Umbilical cord (tissue), 2 donors: ENCODE measurements around a stretch of chr2.

GRCh38 chr2:240232903-240233636 is 92.6 kb upstream of the OTOS start:
- RAMPAGE, long total RNA = no peak

GRCh38 chr2:240236302-240236928 is 96.0 kb upstream of the OTOS start:
- RAMPAGE, long total RNA = no peak

GRCh38 chr2:240269493-240269719 is 128.9 kb upstream of the OTOS start:
- RAMPAGE, long total RNA = no peak

- RAMPAGE, long total RNA = no peak
Observed at GRCh38 chr2:240453930-240454953, 18.8 kb downstream of the GPC1 start.

GRCh38 chr2:240465338-240466598 is 30.3 kb downstream of the GPC1 start:
- RAMPAGE, long total RNA = no peak

DNA sequence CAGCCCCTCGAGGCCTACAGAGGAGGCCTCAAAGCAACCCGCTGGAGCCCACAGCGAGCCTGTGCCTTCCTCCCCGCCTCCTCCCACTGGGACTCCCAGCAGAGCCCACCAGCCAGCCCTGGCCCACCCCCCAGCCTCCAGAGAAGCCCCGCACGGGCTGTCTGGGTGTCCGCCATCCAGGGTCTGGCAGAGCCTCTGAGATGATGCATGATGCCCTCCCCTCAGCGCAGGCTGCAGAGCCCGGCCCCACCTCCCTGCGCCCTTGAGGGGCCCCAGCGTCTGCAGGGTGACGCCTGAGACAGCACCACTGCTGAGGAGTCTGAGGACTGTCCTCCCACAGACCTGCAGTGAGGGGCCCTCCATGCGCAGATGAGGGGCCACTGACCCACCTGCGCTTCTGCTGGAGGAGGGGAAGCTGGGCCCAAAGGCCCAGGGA is 31.2 kb downstream of the GPC1 start:
- RAMPAGE, long total RNA = no peak

GRCh38 chr2:240567455-240567685 is 914 bp upstream of the RNPEPL1 start:
- RAMPAGE, long total RNA = no peak

DNA sequence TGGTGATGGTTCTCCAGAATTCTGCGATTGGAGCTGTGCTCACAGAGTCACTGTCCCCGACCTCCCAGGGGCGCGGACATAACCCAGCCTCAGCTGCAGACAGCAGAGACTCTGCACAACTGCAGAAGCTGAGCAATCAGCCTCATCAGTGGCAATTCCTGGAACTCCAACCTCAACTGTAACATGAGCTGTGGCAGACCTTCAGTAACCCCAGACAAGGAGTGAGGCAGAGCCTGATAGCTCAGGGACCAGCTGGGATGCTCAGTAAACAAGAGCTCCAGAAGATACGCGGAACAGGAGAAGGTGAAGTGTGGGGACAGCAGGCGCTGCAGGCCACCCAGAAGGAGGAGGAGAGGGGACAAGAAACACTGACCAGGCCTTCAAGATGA is 12.4 kb upstream of the GPR35 start:
- RAMPAGE, long total RNA = no peak

GRCh38 chr2:240623772-240624181 is 1.5 kb upstream of the GPR35 start:
- RAMPAGE, long total RNA = no peak

DNA sequence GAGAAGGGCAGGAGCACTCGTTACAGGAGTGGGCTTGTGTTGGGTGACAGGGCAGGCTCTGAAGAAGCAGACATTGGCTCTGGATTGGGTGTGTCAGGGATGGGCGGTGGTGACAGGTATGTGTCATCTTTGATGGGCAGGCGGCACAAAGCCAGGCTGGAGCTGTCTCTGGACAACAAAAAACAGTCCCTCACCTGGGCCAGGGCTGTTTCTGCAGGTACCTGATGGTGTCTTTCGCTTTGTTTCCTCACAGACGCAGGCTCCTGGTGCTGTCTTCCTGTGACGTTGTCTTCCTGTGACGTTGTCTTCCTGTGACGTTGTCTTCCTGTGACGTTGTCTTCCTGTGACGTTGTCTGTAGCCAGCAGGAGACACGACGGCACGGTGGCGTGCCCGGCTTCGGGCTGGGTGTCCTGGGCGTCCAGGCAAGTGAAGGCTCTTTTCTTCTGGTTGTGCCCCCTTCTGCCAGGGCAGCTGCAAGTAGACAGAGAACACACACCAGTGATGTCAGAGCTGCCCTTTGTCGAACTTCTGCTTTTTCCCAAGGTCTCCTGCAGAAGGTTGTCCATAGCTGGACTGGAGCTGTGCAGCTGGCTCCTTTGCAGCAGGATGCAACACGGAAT is 20.9 kb downstream of the GPR35 start:
- RAMPAGE, long total RNA = no peak

DNA sequence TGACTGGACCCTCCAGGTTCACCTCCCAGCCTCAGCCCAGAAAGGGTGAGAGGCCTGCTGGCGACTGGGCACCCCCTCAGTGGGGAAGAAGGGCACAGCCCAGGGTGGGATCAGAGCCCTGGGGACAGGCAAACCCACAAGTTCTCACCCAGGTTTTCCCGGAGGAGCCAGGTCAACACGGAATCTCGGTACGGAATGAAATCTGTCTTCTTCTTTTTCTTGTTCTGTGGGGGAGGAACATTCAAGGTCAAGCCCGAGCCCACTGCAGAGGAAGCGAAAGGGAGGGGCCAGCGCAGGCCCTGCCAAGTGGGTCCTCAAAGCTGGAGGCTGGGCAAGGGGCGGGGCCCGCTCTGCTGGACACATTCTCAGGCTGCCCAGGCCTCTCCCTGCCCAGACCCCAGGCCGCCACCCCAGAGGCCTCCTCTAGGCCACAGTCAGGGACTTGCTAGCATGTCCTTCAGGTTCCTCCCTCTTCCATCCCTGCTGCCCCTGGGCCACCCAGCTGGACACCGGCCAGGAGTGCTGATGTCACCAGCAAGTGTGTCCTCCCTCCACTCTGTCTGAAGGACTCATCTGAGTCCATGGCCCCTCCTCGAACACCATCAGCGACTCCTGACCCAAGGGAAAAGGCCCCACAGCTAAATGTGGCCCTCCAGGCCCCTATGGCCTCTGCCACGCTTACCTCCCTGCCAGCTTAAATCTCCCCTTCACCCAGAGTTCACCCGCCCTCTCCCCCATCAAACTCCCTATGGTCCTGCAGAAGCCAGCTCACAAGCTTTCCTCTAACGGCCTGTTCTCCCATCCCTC is 44.1 kb downstream of the KIF1A start:
- RAMPAGE, long total RNA = no peak

- RAMPAGE, long total RNA = no peak
Observed at GRCh38 chr2:240818346-240819532, 1.3 kb downstream of the KIF1A start.

DNA sequence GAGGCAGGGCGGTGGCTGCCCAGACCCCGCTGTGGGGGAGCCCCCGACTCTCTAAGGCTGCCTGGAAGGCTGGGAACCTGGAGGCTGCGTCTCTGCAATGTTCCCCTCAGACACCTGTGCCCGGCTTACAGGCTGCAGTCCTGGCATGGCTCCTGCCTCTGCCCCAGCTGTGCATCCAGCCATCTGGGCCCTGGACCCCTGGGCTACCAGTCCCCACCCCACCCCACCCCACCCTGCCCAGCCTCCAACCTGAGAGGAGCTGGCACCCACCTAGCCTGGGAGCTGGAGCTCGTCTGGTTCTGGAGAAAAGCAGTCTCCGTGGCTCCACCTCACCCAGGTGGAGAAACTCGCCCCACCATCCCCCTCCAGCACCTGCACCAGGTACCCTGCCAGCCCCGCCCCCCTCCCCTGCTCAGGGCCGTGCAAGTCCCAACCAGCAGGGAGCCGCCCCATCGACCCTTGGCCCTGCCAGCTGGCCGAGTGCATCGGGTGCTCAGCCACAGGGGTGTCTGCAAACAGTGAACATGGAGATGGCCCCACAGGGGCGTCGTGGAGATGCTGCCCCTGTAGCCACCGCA is 672 bp upstream of the MAB21L4 start:
- RAMPAGE, long total RNA = no peak

DNA sequence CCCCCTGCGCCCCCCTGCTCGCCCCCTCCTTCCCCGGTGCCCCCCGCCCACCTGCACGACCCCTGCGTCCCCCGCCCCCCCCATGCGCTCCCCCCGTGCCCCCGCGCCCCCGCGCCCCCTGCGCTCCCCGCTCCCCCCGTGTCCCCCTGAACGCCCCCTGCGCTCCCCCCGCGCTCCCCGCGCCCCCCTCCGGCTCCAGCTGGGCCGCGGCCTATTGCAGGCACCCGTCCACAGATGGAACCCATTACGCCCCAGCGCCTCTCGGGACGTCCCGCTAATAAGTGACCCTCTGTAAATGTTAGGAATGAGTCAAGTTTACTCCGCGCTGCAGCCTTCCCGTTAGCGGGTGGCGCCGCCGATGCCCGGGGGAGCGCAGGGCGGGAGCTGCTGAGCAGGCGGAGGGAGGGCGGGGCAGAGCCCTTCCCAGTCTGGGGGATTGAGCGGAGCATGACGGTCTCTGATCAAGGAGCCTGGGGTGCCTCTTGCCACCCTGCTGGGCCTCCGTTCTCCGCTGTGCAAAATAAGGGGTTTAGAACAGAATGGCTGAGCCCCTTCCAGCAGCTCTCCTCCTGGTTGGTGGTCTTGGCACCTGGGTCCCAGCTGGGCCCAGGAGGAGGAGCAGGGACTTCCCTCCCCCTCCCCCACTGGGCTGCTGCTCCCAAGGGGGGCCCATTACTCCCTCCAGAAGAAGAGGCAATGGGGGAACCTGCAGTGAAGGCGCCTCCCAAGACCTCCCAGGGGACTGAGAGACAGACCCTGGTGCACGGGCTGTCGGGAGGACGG is 10.4 kb downstream of the CROCC2 start:
- RAMPAGE, long total RNA = no peak

DNA sequence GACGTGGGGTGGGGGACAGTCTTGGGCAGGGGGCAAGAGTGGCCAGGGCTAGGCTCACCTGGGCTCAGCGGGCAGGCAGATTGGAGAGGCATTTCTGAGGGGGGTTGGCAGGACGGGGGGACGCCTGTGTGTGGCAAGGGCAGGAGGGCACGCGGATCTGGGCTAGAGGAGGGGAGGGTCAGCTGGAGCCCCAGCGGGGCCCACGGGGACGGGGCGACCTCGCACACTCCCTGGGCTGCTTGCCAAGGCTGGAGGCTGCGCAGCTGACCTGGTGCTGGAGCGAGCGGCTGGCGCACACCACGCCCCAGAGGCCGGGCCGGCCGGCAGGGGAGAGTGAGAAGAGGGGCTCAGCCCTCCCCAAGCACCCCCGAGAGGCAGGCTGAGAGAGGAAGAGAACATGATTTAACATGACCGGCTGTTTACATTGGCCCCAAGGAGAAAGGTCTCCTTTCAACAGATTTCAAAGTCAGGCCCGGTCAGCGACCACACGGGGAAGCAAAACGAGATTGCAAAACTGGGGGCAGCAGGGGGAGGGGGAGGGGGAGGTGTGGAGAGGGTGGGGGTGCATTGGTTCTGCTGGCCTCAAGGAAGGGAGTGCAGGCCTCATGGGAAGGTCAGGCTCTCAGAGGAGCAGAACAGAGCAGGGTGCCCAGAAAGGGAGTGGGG is 37.9 kb upstream of the SNED1 start:
- RAMPAGE, long total RNA = no peak

DNA sequence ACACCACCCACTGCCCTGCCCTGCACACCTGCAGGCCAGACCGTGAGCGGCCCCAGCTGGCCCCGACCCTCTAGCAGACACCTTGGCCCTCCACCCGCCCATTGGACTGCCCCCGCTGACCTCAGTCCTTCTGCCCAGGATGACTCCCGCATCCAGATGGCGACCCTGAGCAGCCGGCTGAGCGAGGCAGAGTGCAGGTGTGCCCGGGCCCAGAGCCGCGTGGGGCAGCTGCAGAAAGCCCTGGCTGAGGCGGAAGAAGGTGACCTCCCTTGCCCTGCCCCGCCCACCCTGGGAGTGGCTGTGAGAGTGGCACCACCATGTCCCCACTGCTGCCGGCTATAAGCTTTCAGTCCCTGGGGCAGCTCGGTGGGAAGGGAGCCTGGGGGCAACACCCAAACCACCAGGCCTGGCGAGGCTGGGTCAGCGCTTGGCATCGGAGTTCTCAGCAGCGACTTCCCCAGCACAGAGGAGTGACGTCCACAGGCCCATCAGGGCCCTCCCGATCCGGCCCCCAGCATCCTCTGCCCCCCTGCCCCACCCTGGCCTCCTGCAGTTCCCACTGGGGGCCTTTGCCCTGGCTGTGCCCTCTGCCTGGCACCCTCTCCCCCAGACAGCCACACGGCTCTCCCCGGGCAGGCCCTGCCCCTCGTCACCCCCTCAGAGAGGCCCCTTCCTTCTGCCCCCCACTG is 31.1 kb upstream of the SNED1 start:
- RAMPAGE, long total RNA = no peak

- RAMPAGE, long total RNA = no peak
Observed at GRCh38 chr2:240985852-240986370, 12.5 kb upstream of the SNED1 start.

DNA sequence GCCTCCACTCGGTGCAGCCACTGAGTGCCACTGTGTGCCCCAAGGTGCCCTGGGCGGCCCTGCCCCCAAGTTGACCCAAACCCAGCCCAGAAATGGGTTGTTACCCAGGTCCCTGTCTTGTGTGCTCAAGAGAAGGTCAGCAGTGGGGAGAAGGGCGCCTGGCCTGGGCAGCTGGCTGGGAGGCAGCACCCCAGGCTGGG is 2.1 kb upstream of the SNED1 start:
- RAMPAGE, long total RNA = no peak

DNA sequence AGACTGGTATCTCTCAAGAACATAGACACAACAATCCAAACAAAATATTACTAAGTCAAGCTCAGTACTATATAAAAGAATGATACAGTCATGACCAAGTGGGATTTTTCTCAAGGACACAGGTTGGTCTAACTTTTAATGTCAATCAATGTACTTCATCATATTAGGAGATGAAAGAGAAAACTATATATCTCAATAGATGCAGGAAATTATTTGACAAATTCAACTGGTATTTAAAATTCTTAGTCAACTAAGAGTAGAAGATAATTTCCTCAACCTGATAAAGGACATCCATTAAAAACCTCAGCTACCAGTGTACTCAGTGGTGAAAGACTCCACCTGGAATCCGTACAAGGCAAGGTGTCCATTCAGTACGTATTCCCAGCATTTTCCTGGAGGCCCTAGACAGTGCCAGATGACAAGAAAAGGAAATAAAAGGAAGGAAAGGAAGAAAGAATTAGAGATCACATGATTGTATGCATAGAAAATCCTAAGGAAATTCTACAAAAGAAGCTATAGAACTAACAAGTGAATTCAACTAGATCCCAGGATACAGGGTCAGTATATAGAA is 42.5 kb downstream of the MTERF4 start:
- RAMPAGE, long total RNA = no peak

GRCh38 chr2:241069875-241070753 is 32.0 kb downstream of the MTERF4 start:
- RAMPAGE, long total RNA = no peak